Gastroesophageal sphincter (tissue), 4 donors: ENCODE measurements around a stretch of chr2.

DNA sequence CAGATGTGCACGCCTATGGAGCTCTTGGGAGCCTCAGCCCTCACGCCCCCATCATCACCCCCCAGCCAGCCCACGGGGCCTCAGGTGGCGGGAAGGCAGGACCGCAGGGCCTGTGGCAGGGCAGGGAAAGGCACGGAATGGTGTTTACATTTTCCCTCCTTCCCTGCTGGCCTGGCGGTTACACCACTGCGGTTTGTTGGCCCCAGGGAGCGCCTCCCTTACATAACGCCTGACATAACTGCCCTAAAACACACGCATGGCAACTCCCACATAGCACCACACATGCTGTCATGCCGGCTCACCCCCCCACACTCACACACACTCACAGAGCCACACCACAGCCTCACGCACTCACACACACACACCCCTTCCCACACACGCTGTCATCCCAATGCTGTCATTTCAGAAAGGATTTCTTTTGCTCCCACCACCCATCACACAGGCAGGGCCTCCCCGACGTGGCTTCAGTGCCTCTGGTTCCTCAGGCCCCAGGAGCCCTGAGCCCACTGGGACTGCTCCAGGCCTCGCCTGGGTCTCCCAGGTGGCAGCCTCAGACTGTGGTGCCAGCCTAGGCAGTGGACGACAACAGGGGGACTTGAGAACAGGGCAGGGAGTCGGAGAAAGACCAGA is 15.7 kb downstream of the ZFP36L2 start:
- PRO-cap: no peak
- RAMPAGE, long total RNA, 4 experiments: no peak in any of the 4 experiments

DNA sequence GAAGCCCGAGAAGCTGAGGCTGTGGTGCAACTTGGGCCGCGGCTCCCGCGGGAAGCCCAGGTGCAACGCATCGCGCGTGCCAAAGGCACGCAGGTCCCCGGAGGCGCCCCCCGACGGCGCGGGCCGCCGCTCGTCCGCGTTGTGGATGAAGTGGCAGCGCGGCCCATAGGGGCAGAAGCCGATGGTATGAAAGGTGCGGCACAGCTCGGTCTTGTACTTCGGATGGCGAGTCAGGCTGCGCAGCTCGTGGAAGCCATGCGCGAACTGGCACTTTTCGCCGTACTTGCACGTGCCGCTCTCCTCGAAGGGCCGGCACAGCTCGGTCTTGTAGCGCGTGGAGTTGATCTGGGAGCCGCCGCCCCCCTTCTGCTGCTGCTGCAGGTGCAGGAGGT is 1.4 kb downstream of the ZFP36L2 start:
- PRO-cap: bidirectional peak, plus-strand start at position 216 of the sequence, minus-strand start at position 224 of the sequence
- RAMPAGE, long total RNA, 4 experiments: no peak in any of the 4 experiments

DNA sequence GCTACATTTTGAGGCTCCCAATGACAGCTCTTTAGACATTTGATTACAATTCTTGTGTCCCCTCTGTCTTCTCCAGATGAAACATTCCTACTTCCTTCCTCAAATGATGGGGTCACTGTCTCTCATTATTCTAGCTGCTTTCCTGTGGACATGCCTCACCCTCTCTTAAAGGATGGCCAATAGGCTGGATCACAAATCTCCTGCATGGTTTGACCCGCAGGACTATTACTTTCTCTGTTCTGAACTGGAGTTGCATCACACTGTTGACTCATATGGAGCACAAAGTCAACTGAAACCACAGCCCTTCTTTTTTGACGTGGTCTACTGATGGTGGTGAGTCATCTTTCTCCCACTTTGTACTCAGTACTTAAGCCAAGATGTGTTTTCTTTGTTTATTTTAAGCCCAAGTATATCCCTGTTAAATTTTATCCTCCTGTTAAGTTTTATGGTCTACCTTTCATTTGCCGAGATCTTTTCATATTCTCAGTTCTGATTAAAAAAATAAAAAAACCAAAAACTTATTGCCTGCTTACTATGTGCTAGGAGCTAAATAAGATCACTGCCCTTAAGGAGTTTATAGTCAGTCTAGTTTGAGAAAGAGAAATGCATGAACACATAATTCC is 67.4 kb upstream of the ZFP36L2 start:
- PRO-cap: no peak
- RAMPAGE, long total RNA, 4 experiments: no peak in any of the 4 experiments

- PRO-cap: no peak
- RAMPAGE, long total RNA, 4 experiments: no peak in any of the 4 experiments
Observed at GRCh38 chr2:43305237-43306328, 79.2 kb upstream of the ZFP36L2 start.

DNA sequence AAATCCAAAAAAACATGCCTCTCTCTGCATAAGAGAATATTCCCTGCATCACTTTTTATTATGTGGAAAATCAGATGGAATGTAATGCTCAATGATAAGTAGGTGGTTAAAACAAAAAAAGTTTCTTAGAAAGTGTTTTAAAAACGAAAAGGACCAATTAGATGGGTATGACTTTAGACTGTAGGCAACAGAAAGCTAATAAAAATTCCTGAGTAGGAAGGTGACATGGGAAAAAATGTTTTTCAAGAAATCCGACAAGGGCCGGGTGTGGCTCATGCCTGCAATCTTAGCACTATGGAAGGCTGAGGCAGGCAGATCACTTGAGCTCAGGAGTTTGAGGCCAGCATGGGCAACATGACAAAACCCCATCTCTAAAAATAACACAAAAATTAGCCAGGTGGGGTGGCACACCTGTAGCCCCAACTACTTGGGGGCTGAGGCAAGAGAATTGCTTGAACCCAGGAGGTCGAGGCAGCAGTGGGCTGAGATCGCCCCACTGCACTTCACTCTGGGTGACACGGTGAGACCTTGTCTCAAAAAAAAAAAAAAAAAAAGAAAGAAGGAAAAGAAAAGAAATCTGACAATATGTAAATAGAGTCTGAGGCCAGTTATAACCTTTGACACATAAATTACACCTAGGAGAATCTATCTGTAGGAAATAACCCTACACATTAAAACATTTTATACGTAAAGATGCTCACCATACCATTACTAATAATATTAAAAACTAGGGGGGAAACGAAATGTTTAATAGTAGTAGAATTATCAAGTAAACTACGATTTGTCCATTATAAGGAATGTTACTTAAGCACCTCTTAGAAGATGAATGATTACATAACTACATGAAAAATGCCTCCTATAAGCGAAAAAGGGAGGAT is 125.9 kb downstream of the THADA start:
- PRO-cap: no peak
- RAMPAGE, long total RNA, 4 experiments: no peak in any of the 4 experiments

GRCh38 chr2:43536993-43537588 is 58.7 kb downstream of the THADA start:
- PRO-cap: unidirectional peak, minus-strand start at chr2:43537293
- RAMPAGE, long total RNA, 4 experiments: no peak in any of the 4 experiments

DNA sequence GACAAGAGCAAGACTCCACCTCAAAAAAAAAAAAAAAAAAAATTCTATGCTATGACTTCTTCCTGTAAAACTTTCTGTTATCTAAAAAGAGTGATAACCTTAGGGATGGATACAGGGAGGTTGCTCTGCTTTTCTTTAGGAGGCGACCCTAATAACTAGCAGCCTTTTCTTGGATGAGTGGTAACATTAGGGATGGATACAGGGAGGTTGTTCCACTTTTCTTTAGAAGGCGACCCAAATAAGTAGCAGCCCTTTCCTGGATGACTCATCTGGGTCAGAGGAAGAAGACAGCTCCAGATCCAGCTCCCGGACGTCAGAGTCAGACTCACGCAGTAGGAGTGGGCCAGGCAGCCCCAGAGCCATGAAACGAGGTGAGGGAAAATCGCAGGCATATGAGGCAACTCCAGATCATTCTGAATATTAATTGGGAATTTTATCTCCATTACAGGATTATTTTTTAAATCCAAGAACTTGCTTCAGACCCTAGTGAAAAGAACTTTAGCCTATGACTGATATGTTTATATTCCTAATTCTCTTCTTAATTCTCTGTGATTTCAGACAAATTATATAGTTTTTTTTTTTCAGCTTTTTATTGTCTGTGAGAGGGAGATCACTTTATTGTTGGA is 31.1 kb upstream of the C1GALT1C1L start:
- PRO-cap: no peak
- RAMPAGE, long total RNA, 4 experiments: no peak in any of the 4 experiments

- PRO-cap: no peak
- RAMPAGE, long total RNA, 4 experiments: no peak in any of the 4 experiments
Observed at GRCh38 chr2:43774660-43775215, 899 bp downstream of the DYNC2LI1 start.

DNA sequence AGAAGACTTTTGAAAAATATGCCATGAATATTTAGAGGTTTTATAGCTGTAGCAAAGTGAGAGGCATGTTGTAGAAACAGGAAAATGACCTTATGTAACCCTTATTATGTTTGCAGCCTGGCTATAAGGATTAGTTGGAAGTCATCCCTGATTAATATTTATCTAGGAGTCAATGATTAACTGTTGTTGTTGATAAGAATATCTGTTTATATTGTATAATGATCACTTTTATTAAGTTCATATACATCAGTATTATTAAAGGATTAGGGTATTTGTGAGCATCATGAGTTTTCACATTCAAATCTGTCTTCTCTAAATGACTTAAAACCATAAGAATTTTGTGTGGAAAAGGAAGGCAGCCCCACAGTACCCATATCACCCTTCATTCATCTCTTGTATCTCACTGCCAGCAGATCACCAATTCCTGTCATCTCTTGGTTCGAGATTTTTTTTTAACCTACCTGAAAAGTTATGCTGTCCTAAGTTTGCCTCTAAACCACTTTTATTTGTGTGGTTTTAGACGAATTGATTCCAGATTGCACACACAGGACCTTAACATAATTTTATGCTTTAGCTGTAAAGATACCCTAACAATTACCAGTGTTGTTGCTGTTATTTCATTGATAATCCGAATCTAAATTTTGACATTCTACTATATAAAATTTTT is 32.1 kb downstream of the ABCG5 start:
- PRO-cap: no peak
- RAMPAGE, long total RNA, 4 experiments: no peak in any of the 4 experiments

DNA sequence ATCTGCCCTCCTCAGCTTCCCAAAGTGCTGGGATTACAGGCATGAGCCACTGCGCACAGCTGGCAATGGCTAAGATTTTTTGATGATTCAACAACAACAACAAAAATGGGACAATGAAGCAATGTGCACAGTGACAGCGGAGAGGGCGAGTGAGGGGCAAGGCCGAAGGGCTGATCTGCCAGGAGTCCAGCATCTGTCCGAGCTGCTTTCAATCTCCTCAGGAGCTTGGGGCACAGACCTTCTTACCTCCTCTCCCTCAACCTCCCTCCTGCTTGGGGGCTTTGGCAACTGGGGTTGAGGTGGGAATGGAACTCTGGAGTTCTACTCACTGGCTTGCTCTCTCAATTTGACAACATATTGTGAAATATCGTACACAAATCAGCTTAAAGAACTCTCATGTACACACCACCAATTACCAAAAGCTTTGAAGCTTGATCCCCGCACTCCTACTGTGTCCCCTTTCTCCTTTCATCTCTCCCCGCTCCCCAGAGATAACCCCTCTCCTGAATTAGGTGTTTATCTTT is 3.5 kb downstream of the ABCG8 start:
- PRO-cap: no peak
- RAMPAGE, long total RNA, 4 experiments: no peak in any of the 4 experiments

- PRO-cap: bidirectional peak, plus-strand start at chr2:43996335, minus-strand start at chr2:43995989; unidirectional peak, plus-strand start at chr2:43996400; unidirectional peak, plus-strand start at chr2:43996445
- RAMPAGE, long total RNA, 4 experiments: no peak in any of the 4 experiments
Observed at GRCh38 chr2:43996101-43996738, 431 bp upstream of the LRPPRC start.

DNA sequence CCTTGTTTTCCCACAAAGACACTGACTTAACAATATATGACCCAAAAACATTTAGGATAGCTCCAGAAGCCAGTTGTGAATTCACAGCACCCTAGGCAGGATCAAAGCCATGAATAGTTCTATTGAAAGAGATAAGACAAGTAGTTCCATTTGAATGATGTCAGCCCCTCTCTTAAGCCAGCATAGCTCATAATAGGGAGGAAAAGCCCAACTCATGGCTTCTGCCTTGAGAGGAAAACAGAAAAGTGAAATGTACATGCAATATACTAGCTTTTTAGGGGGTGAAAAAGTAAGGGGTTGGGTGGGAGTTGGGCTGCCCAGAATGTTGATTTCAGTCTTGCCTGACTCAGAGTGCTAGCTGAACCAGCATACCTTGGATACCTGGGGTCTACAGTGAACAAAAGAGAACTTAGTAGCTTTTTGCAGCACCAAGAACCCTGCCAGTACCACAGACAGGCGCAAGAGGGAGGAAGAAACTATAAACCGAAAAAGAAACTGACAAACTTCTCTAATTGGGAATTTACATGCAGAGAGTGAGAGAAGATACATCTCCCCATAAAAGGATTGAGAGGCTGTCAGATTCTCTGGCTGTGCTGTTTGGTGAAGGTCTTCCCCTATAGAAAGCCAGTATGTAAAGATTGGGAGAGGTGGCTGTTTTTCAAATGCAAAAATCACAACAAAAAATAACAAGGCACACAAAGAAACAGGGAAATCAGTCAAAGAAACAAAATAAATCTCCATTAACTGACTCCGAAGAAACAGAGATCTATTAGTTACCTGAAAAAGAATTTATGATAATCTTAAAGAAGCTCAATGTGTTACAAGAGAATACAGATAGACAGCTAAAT is 101.7 kb downstream of the CAMKMT start:
- PRO-cap: no peak
- RAMPAGE, long total RNA, 4 experiments: no peak in any of the 4 experiments

GRCh38 chr2:44768478-44768677 is 173.1 kb upstream of the SIX3 start:
- PRO-cap: no peak
- RAMPAGE, long total RNA, 4 experiments: no peak in any of the 4 experiments

DNA sequence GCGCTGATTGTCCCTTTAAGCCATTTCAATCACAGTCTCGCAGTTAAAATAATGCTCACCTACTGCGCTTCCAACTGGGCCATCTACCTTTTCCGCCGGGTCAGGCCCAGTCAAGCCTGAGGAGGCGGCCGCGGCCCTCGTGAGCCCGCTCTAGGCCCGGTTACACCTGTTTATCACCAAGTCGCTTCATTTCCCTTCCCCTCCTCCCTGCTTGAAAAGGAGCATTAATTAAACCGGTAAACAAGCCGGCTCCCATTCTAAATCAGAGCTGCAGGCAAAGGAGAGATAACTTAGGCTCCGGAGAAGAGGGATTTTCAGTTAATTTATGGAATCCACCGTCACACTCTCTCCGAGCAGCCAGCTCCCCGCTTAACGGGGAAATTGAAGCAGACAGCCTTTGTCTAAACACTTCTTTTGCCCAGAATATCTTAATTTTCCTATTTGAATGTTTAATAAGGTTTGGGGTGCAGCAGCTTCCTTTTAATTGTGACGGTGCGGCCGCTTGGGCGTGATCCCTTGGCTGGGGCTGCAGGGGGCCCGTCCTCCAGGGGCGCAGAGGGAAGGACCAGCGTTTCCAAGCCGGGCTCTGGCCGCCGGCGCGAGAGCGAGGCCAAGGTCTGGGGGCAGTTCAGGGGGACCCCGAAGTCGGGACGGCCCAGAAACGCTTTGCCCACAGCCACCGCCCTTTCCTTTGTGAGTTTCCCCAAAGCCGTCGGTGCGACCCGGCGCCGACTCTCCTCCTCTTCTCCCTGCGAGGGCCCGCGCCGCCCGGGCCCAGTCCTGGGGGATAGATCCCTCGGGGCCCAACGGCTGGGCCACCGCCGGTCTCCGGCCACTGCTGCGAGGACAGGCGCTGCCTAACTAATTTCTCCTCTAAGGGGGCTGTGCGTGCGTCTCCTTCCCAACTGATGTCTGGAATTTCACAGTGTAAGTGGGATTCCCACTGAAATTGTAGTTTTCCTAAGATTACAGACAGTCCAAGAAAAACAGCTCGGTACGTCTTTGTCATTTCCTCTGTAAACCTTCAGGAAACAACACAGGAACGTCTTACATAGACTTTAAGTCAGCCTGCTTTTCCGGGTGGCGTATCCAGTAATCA is 139.8 kb upstream of the SIX3 start:
- PRO-cap: no peak
- RAMPAGE, long total RNA, 4 experiments: no peak in any of the 4 experiments

DNA sequence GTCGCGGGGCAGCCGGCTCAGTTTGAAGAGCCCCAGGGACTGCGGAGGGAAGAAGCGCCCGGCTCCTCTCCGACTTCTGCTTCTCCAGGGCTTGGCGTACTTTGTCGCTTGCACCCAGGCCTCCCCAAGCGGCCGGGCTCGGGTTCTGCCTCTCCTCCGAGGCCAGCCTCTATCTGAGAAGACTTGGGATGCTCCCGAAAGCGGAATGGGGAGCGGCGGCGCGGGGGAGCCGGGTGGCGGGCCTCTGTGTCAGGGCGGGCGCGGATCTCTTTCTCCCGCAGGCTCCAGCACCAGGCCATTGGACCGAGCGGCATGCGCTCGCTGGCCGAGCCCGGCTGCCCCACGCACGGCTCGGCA is 2.8 kb downstream of the SIX3 start:
- PRO-cap: no peak
- RAMPAGE, long total RNA, 4 experiments: no peak in any of the 4 experiments

DNA sequence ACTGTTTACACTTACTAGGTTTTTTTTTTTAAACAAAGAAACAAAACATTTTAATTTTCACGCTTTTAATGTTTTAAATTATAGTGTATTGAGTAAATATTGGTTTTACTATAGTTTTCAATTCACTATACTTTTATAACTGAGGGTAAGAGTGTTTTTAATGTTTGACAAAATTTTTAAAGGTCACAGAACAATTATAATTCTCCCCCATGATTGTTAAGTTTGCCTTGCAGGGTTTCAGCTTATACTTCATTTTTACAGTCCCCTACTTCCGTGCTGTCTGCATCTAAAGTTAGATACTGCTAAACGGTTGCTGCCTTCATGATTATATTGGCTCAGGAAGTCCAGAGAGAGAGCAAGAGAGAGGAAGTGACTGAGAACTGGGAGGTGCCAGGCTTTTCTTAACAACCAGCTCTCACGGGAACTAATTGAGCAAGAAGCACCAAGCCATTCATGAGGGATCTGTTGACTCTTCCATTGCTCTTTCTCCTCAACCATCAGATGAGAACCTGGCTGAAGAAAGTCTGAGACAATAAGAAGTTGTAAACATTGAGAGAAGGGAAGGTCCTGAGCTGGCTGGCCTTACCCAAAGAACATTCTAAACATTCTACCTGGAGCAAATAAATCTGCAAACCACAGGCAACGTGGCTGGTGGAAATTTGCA is 125.4 kb upstream of the SIX2 start:
- PRO-cap: no peak
- RAMPAGE, long total RNA, 4 experiments: no peak in any of the 4 experiments

- PRO-cap: no peak
- RAMPAGE, long total RNA, 4 experiments: no peak in any of the 4 experiments
Observed at GRCh38 chr2:45192592-45192803, 183.2 kb upstream of the SIX2 start.

DNA sequence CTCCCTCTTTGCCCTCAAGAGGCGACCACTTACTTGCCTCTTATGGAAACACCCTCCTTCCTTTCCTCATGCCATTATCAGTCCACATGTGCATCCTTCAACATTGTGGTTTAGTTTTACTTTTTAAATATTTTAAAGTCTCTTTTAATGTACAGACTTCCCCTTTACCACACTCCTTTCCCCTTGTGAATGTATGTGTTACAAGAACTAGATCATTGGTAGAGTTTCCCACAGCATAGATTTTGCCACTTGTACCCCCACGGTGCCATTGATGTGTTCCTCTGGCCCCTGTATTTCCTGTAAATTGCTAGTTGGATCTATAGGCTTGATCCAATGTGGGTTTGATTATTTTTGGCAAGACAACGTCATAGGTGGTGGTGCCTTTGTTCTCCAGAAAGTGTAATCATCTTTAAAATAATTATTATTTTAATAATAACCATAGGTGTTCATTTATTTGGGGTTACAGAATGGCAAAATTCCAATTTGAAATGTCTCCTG is 202.5 kb upstream of the SIX2 start:
- PRO-cap: no peak
- RAMPAGE, long total RNA, 4 experiments: no peak in any of the 4 experiments

DNA sequence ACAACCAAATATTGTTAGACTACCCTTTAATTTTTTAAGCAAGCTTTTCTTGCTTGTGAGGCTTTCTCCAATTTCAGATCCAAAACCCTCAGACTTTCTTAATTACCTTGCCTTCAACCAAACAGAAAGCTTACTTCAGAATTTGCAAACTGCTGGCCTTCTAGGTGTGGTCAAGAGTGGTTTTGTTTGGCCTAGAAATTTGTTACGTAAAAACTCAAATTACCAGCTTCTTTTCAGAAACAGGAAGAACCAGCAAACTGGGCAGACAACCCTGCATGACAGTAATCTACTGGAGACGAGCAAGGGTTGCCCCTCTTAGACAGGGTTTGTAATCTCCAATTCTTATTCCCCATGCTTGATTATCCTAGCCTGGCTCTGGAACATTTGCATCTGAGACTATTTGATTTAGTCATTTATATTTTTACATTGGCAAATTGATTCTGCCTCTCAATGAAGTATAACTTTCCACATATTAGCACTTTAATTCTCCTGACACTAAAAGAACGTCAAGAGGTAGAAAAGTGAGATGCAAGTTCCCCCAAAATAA is 27.0 kb downstream of the SRBD1 start:
- PRO-cap: no peak
- RAMPAGE, long total RNA, 4 experiments: no peak in any of the 4 experiments

DNA sequence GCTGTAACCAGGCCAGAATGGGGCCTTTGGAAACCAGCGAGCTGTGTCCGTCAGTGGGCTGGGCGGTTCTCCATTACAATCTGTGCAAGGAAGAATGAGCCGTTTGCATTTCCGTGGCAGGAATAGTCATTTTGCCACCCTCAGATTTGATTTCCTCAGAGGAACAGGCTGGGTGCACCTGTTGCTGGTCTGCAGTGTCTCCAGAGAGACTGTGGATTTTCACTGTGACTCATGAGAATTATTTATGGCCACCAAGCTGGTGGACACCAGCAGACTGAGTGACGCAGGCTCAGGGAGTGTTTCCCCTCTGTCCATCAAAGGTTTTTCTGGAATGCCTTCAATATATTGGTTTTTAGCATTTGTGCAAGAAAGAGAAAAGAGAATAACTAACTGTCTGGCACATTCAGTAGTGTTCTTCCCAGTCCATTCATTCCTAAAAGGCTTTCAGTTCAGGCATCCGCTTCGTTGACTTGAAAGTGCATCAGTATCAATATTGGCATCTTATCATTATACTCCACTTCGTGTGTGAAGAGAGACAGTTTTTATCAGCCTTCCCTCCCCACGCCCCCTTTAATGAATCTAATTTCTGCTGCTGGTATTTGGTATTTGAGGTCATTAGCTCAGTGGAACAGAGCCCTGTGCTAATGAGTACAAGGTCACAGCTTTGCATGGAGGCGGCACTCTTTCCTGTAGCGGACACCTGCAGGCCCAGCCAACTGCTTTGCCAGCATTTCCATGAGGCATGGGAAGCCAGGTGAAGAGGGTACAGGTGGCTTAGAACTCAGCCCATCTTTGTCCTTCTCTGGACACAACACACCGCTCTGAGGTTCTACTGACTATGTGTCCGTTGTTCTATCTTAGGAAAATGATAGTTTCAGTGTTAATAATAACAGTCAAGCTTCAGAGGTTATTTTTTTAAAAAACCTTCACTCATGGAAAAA is 39.9 kb downstream of the PRKCE start:
- PRO-cap: no peak
- RAMPAGE, long total RNA, 4 experiments: no peak in any of the 4 experiments